Peyer's patch (tissue), 4 donors: ENCODE measurements around a stretch of chr15.

- PRO-cap, result no peak
- RAMPAGE, long total RNA, 4 experiments, result no peak in any of the 4 experiments
Measured at GRCh38 chr15:92667392-92668337, 12.1 kb upstream of the FAM174B start.

- PRO-cap, result no peak
- RAMPAGE, long total RNA, 4 experiments, result no peak in any of the 4 experiments
Measured at GRCh38 chr15:92818435-92819705, 81.3 kb upstream of the CHD2 start.

DNA sequence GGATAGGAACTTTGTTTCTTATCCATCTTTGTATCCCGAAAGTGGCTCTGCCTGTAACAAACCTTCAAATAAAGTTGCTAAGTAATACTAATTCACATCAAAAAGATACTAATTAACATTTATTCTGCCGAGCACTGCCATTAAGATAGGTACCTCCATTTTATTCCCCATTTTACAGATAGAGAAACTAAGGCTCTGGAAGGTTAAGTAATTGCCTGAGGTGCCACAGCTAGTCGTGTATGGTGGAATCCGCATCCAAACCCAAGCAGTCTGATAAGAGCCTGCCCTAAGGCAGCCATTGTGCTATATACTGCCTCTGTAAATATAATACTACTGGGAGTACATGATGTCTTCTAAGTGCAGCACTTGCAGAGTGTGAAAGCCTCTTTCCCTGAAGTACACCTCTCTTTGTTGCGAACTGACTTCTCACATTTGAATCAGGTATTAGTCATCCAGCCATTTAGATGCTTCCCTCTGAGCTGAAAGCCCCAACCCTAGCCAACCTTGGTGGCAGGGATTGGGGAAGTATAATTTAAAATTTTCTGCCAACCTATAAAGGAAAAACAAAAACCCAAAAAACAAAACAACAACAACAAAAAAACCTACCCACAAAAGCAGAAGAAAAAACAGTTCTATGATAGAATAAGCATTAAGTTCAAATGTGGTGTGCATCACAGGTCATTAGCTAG is 78.5 kb upstream of the CHD2 start:
- PRO-cap, result no peak
- RAMPAGE, long total RNA, 4 experiments, result no peak in any of the 4 experiments

DNA sequence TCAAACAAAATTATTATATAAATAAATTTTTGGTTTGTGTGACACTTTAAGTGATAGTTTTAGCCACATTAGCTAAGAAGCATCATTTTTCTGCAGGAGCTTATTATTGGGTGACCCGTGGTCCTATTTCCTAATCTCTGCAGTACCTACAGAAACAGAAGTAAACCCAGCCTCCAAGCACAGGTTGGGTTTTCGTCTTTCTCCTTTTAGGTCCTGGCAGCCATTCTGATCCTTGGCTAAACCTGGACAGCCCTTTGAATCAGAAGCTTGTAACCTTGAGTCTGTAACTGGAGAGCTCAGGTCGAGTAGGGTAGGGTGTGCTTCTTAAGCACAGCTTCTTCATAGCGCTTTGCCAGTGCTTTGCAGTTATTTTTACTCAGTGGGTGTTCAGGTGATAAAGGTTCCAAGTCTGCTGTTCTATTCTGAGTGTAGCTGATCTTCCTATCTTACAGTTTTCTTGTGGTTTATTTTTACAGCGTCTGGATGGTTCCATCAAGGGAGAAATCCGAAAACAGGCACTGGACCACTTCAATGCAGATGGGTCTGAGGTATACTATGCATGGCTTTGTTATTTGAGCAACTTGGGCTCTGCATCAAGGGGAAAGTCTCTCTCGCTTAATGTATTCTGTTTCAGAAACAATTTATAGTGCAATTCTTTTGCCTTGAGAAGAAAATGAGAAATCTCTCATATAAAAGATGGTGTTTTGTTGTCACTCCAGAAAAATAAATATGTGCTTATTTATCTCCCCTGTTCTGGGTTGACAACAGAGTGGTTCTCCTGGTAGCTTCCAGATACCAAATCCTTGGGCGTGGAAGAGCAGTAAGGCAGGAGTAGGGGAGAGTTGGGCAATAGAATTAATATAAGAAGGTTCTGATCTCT is 74.5 kb downstream of the CHD2 start:
- PRO-cap, result no peak
- RAMPAGE, long total RNA, 4 experiments, result no peak in any of the 4 experiments

DNA sequence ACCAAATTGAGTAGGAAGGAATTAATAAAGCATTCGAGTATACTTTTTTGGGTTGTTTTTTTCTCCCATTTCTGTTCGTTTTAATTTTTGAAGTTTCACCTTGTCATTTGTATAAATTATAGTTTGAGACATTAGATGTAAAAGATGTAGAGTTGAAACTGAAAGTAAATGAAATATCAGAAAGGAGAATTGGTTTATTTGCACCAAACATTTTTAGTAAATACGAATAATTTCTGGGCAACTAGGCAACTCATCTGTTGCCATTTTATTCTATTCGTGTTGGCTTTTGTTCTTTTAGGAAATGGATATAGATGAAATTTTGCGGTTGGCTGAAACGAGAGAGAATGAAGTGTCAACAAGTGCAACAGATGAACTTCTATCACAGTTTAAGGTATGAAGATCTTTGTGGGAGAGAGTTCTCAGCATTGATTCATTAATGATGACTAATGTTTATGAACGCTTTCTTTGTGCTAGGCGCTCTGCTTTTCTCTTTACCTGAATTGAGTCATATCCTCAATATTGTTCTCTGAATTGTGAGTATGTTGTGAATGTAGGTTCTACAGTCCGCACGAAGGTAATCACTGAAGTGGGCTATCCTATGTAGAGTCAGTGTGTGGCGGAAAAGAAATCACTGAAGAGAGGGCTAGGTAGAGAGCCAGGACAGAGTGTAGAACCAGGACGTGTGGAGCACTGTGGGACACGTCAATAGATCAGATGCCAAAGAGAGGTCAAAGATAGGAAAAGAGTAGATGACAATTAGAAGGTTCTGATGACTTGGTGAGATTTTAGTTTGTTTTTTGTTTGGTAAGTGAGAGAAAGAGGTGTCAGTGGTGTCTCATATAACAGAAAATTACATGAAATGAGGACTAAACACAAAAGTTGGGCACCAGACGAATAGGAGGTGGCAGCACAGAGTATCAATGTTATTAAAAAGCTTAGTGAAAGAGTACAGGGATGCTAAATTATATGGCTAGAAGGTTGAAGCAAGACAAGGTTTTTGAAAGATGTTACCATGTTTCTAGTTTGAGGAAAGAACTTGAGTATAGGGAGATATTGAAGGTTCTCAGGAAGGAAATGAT is 81.3 kb downstream of the CHD2 start:
- PRO-cap, result no peak
- RAMPAGE, long total RNA, 4 experiments, result start-site peak on the plus strand in 1 of 4 experiments, centred at position 352 of the sequence, 63 reads per replicate

- PRO-cap, result no peak
- RAMPAGE, long total RNA, 4 experiments, result no peak in any of the 4 experiments
Measured at GRCh38 chr15:92996433-92997158, 92.4 kb downstream of the RGMA start.

DNA sequence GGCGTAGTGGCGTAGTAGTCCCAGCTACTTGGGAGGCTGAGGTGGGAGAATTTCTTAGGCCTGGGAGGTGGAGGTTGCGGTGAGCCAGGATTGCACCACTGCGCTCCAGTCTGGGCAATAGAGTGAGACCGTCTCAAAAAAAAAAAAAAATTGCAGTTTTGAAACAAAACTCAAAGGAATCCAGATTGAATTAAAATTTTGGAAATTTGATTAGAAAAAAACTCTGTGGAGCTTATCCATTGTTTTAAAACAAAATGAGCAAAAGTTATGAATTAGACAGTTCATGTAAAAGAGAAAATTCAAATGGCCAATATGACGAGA is 72.4 kb downstream of the RGMA start:
- PRO-cap, result no peak
- RAMPAGE, long total RNA, 4 experiments, result no peak in any of the 4 experiments

- PRO-cap, result no peak
- RAMPAGE, long total RNA, 4 experiments, result no peak in any of the 4 experiments
Measured at GRCh38 chr15:93049954-93050384, 39.0 kb downstream of the RGMA start.

- PRO-cap, result no peak
- RAMPAGE, long total RNA, 4 experiments, result no peak in any of the 4 experiments
Measured at GRCh38 chr15:93065894-93066594, 23.0 kb downstream of the RGMA start.

GRCh38 chr15:93067712-93067986 is 21.4 kb downstream of the RGMA start:
- PRO-cap, result no peak
- RAMPAGE, long total RNA, 4 experiments, result no peak in any of the 4 experiments

DNA sequence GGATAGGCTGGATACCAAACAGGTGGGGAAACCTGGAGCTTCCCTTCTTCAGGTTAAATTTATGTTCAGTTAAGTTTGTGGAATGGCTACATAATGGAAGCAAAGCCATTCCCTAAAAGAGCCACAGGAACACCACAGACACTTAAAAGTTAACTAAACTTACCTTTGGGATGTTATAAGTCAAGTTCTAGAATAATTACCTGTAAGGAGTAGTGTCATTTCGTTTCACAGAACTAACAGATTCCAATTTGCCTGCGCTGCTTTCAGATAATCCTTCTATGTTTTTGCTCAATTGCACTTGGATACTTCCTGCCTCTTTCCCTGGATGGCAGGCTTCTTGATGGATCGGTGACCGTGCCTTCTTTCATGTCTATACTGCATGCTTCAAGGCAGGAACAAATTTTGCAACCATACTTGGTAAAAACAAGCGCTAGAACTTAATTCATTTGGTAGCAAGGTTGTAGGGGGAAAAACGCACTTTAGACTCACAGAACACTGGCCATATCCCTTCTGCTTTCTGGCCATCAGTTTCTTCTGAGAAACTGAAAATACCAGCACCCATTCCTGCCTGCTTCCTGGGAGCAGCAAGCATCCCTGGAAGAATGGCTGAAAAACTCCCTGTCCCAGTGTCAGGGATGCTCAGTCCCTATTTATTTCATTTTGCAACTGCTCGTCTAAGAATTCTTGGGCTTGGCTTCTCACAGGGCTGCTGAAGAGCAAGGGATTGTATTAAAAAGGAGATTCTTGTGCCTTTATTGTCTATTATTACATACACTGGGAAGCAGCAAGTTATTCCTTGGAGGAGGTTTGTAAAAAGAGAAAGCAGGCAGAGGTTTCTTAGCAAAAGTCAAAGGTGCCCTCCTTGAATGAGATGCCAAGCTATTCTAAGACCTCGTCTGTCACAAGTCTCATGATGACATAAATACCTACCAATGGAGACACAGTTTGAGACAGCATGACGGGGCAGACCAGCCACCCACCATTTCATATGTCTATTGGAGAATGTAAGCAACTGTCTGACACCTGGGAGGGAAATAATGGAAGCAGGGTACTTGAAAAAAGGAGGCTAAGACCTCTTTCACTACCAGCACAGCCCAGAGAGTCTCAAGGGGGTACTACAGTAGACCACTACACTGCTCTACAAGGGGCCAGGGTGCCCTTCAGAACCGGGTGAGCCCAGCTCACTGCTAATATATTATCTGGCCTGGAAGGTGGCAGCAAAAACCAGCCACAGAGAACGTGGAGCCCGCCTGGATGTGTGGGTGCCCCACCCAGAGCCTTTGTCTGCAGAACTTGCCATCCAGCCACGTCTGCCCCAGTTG is 2.5 kb downstream of the RGMA start:
- PRO-cap, result no peak
- RAMPAGE, long total RNA, 4 experiments, result no peak in any of the 4 experiments

DNA sequence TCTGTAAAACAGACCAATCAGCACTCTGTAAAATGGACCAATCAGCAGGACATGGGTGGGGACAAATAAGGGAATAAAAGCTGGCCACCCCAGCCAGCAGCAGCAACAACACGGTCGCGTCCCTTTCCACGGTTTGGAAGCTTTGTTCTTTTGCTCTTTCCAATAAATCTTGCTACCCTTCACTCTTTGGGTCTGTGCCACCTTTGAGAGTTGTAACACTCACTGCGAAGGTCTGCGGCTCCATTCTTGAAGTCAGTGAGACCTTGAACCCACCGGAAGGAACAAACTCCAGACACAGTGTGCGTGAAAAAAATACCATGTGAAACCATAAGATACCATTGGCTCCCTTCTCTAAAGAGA is 465.7 kb upstream of the RGMA start:
- PRO-cap, result no peak
- RAMPAGE, long total RNA, 4 experiments, result no peak in any of the 4 experiments

DNA sequence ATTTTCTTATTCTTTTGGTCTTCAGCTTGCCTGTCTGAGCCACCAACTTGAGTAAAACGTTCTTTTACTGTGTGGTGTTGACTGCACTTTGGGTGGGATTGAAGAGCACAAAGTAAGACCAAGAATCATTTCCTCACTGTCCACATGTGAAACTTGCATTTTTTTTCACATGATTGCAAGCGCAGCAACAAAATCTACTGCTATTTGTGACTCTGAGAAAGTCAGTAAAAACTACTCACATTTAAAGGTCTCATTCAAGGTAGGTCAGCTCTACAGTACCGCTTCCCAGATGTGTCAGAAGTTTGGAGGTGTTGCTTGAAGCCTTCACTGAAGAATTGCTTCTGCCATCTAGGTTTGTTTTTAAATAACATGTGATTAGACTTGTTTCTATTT is 201.3 kb upstream of the MCTP2 start:
- PRO-cap, result no peak
- RAMPAGE, long total RNA, 4 experiments, result no peak in any of the 4 experiments

- PRO-cap, result unidirectional peak, minus-strand start at chr15:94325548
- RAMPAGE, long total RNA, 4 experiments, result no peak in any of the 4 experiments
Measured at GRCh38 chr15:94325293-94325735, 94.0 kb downstream of the MCTP2 start.

DNA sequence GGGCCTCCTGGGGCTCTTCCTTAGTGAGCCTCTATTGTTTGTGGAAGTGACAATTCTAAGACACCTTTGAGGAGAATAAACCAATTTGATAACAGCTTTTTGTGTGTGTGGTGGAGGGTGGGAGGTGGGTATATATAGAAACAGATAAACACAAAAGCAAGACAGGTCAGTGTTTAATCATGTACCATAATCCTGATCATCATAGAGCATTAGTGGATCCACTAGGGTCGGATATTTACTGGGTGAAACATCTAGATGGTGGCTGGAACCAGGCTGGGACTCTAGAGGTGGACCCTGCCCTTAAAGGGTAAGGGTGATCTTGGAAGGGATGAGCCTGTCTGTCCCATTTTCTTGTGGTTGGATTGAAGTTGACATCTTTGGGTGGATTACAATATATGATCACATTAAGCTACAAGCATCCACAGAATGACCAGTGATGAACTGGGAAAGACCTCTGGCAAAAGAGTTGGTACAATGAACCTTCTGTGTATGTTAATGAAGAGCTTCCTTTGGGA is 336.6 kb downstream of the MCTP2 start:
- PRO-cap, result no peak
- RAMPAGE, long total RNA, 4 experiments, result no peak in any of the 4 experiments

GRCh38 chr15:94674178-94674657 is 442.9 kb downstream of the MCTP2 start:
- PRO-cap, result unidirectional peak, minus-strand start at chr15:94674434
- RAMPAGE, long total RNA, 4 experiments, result no peak in any of the 4 experiments

GRCh38 chr15:94855342-94856102 is 624.2 kb downstream of the MCTP2 start:
- PRO-cap, result no peak
- RAMPAGE, long total RNA, 4 experiments, result no peak in any of the 4 experiments

DNA sequence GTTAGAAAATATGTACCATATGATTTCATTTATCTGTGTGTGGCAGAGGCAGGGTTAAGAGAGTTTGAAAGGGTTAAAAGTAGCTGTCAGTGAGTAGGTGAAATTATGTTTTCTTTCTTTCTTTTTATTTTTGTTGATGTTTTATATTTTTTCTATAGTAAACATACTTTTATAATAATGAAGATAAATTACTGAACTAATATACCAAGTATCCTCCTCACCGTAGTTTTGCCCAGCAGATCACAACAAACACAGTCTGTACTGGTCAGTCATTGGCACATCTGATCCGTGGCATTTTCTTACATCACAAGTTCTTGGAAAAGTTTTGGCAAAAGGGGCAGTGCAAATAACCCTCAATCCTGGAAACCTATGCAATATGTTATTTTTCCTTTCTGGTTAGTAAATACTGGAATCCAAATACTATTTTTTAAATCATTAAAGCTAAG is 733.9 kb downstream of the MCTP2 start:
- PRO-cap, result no peak
- RAMPAGE, long total RNA, 4 experiments, result no peak in any of the 4 experiments

DNA sequence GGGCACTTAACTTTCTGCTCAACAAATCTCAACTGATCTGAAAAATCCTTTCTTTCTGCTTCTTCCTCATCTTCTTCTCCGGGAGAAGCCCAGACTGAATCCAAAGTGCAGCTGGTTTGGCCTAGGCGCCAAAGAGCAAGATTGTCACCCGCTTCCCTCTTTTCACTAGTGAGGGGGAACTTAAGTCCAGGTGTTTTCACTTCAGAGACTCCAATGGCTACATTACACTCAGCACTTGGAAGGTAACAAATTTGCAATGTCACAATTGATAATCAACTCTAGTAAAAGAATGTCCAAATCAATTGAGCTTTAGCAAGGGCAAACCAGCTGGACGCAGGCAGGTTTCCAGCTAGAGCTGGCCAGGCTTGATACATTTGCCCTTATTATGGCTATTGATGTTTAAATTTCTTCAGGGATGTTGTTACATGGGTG is 844.2 kb downstream of the MCTP2 start:
- PRO-cap, result no peak
- RAMPAGE, long total RNA, 4 experiments, result no peak in any of the 4 experiments

GRCh38 chr15:95303737-95305003 is 1026.3 kb upstream of the NR2F2 start:
- PRO-cap, result unidirectional peak, minus-strand start at chr15:95304339; unidirectional peak, minus-strand start at chr15:95304537; unidirectional peak, minus-strand start at chr15:95304732
- RAMPAGE, long total RNA, 4 experiments, result no peak in any of the 4 experiments